Left cardiac atrium (tissue), 1 donor: ENCODE data around the genes GBGT1 and SLC2A6.

- PRO-cap: bidirectional peak, plus-strand start at chr9:133164012, minus-strand start at chr9:133163914
Observed at GRCh38 chr9:133163278-133164321, at the start of gene GBGT1. Gene GBGT1, minus strand, starts transcription at chr9:133163914.

GRCh38 chr9:133273820-133274205 lies 62.2 kb downstream of the SURF6 start:
- PRO-cap: no peak

DNA sequence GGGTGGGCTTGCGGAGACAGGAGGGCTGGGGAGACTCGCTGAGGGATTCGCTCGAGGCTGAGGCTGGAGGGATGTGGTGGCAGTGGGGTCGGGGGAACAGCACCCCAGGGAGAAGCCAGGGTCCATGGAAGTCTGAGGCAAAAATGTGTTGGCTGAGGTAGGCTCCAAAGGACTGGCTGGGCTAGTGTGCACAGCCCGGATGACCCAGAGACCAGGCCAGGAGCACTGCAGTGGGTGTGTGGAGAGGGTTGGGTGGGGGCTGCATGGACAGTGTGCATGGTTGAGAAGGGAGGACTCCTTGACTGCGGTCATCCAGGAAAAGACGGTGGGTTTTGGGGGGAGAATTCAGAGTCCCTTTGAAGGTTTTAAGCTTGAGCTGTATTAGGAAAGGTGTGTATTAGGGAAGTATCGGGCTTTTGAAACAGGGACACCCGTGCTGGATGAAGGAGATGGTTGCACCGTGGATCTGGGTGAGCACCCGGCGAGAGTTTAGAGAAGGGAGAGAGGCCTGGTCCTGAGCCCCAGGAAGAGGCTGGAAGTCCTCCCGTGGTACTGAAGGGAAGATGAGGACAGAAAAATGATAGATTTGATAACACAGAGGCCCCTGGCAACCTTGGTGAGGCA lies 1.8 kb downstream of the SURF2 start:
- PRO-cap: no peak

DNA sequence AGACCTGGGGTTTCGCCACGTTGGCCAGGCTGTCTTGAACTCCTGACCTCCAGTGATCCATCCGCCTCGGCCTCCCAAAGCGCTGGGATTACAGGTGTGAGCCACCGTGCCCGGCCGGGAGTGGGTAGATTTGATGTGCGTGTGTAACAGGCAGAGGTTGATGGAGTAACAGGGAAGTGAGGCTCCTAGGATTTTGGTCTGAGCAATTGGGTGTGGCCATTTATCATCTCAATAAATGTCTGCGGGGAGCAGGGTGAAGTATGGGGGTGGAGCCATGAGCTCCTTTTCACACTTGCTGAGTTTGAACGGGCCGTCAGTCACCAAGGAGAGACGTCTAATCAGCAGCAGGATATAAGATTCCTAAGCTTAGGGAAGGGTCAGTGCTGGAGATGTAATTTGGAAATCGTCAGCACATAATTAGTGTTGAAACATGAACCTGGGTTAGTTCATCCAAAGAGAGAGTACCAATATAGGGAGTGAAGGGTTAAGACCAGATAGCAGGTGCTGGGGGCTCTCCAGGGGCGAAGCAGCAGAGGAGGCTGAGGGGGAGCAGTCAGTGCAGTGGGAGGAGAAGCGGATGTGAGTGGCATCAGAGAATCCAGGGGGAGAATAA lies 1.3 kb upstream of the REXO4 start:
- PRO-cap: no peak

GRCh38 chr9:133429525-133429916 lies 7.4 kb downstream of the ADAMTS13 start:
- PRO-cap: no peak

GRCh38 chr9:133478898-133479912 lies at the start of gene SLC2A6:
Gene SLC2A6, minus strand, starts transcription at chr9:133479099.
- PRO-cap: bidirectional peak, plus-strand start at chr9:133479231, minus-strand start at chr9:133479136

DNA sequence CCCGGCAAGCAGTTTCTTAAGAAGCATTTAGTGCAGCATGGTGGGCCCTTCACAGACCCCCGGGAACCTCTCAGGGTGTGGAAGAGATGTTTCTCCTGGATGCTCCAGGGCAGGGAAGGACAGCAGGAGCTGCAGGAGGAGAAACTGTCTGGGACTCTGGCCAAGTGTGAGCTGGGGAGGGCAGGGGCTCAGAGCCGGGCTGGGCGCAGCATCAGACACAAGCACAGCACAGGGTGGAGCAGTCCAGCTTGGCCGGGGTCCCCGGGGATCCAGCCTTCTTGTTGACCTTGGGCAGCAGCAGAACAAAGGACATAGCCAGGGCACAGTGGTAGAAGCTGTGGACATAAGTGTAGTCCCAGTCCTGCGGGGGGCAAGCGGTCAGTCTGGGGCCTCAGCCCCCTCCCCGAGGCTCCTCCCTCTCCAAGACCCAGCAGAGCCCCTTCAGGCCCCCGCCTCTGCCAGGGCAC lies 10.3 kb downstream of the MYMK start:
- PRO-cap: no peak

DNA sequence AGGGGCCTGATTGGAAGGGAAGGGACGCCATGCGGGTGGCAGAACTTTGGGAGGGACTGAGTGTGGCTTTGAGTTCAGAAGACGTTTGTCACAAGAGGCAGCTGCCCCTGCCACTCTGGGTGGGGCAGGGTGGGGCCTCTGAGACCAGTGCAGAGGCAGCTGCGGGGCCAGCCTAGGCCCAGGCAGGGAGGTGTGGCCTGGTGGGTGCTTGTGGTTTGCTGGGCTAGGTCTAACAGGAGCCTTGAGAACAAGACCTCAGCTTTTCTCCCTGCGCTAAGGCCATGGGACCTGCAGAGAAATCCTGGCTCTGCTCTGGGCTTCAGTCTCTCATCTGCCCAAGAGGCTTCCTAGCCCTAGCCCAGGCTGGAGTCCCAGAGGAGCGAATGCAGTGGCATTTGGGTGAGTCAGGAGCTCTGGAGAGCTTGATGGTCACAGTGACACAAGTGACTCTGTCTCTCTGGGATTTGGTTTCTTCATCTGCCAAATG lies 2.3 kb downstream of the MYMK start:
- PRO-cap: no peak

GRCh38 chr9:133558122-133559316 lies 24.0 kb downstream of the ADAMTSL2 start:
- PRO-cap: unidirectional peak, plus-strand start at chr9:133558504

DNA sequence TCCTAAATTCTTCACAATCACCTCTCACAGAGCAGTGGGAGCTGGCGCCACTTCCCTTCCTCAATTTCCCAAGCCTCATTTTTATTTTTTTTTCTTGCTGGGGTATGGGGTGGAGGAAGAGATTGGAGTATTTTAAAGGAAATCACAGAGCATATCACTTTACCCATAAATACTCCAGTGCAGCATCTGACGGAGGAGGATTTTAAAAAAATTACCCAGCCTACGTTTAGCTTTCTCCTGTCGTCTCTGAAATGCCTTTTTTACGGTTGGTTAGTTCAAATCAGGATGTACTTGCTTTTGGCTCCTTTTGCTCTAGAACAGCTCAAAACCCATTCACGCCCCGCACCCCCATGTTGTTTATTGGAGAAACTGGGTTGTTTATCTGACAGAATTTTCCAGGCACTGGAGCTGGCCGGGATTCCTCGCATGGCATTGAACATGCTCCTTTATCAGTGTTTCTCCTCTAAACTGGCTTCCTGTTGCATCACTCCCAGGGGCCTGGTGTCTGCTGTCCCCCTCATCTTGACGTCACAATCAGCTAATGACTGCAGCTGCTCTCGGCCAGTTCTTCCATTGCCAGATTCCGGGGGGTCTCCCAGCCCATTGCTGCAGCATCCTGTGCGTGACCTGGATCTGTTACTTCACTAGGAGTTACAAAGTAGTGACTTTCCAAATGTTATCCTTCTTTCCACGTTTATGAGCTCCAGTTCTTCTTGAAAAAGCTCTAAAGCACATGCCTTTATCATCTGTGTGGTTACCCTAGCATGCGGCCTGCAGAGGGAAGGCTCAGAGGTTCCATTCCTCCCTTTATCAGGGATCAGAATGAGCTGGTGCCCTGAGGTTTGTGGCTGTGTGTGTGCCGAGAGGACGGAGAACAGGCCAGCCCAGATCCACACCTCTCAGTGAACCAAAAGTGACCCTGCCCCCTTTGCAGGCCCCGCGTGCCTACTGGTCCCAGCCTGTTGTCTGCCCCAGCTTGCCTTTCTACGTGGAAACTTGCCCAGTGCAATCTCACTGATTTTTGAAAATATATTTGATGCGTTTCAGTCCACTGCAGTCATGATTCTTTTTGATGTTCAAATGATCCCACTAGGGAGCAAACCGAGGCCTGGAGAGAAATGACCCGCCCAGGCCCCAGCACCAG lies 27.5 kb downstream of the FAM163B start:
- PRO-cap: no peak

- PRO-cap: no peak
Observed at GRCh38 chr9:133702293-133703449, 35.5 kb downstream of the SARDH start.

DNA sequence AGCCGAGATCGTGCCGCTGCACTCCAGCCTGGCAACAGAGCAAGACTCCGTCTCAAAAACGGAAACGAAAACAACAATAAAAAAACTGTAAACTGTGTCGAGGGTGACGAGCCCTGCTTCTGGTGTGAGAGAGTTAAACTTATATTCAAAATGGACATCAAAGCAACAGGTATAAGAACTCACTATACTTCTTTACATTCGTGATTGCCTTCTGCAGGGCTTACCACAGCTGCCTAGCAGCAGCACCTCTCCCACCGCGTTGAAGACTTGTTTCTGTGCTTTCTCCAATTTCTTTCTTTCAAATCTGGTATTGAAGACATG lies 18.1 kb upstream of the SARDH start:
- PRO-cap: no peak

GRCh38 chr9:133792265-133792889 lies 54.2 kb upstream of the SARDH start:
- PRO-cap: no peak

GRCh38 chr9:133865366-133866246 lies 126.5 kb downstream of the VAV2 start:
- PRO-cap: no peak

- PRO-cap: no peak
Observed at GRCh38 chr9:133877344-133877770, 114.8 kb downstream of the VAV2 start.

GRCh38 chr9:133973492-133974273 lies 18.4 kb downstream of the VAV2 start:
- PRO-cap: no peak

GRCh38 chr9:133978981-133980057 lies 12.8 kb downstream of the VAV2 start:
- PRO-cap: no peak

GRCh38 chr9:133990748-133991416 lies 1.2 kb downstream of the VAV2 start:
- PRO-cap: no peak

- PRO-cap: no peak
Observed at GRCh38 chr9:134066052-134066905, 1.5 kb downstream of the BRD3 start.

GRCh38 chr9:134136229-134136347 lies 206 bp downstream of the WDR5 start:
- PRO-cap: no peak